Epithelial cell of alveolus of lung (primary cell): ENCODE measurements around the genes TCP10L, DONSON and CRYZL1.

- RAMPAGE, long total RNA = no peak
- RRBS = no CpG with 5 or more reads among the region's 8 CpGs
Observed at GRCh38 chr21:32516451-32517297, 68.6 kb downstream of the TCP10L start.

GRCh38 chr21:32532987-32533935 is 52.1 kb downstream of the TCP10L start:
- RAMPAGE, long total RNA = no peak
- RRBS = no CpG with 5 or more reads among the region's 13 CpGs

DNA sequence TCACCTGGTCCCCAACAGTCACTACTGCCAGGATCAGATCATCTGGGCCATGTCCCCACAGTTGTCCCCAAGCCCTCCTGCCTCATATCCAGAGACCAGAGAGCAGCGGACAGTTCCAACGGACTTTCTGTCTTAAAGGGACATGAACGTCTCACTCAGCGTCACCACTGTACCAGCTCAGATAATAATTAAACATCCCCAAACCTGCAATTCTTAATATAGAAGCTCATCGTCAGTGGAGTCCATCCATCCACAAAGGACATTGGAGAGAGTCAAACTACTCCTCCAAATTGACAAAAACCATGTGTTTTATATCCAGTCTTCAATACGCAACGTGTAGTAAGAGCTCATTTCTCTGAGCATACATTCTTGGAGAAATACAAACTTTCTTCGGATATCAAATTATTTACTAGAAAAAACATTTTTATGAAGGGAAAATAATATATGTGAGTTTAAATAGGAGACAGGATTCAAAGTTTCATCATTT is at the start of gene TCP10L:
TCP10L (minus strand) TSS at position 107 of the 487 bp plus-strand sequence.
- RAMPAGE, long total RNA = no peak
- RRBS = no CpG with 5 or more reads among the region's 8 CpGs

DNA sequence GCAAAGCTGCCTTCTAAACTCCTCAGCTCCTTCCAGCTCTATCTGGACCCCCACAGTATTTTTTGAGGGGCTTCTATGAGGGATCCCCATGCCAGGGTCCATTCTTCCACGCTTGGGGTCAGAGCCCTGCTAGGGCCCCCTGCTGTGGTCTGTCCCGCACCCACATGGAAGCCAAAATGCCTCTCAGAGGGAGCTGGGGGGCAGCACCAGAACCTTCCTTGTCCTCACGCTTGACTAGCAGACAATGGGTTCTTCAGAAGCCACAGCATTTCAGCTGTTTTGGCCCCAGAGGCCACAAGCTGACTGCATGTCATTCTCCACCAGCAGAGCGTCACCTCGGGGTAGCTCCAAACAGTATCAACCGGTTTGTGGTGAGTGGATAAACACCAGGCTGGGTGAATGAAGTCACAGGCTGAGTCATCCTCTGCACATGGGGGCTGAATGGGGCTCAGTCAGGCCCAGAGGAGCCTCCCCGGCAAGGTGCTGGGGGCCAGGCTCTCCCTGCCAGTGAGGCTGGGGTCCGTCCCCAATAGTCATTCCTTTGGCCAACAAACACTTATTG is 8.9 kb downstream of the OLIG1 start:
- RAMPAGE, long total RNA = no peak
- RRBS = no CpG with 5 or more reads among the region's 8 CpGs

- RAMPAGE, long total RNA = no peak
- RRBS = no CpG with 5 or more reads among the region's 6 CpGs
Observed at GRCh38 chr21:33250753-33251355, 15.3 kb upstream of the IL10RB start.

- RAMPAGE, long total RNA = no peak
- RRBS = no CpG with 5 or more reads among the region's 11 CpGs
Observed at GRCh38 chr21:33286746-33287540, 20.8 kb downstream of the IL10RB start.

GRCh38 chr21:33298940-33300184 is 25.4 kb upstream of the IFNAR1 start:
- RAMPAGE, long total RNA = no peak
- RRBS = no CpG with 5 or more reads among the region's 13 CpGs

DNA sequence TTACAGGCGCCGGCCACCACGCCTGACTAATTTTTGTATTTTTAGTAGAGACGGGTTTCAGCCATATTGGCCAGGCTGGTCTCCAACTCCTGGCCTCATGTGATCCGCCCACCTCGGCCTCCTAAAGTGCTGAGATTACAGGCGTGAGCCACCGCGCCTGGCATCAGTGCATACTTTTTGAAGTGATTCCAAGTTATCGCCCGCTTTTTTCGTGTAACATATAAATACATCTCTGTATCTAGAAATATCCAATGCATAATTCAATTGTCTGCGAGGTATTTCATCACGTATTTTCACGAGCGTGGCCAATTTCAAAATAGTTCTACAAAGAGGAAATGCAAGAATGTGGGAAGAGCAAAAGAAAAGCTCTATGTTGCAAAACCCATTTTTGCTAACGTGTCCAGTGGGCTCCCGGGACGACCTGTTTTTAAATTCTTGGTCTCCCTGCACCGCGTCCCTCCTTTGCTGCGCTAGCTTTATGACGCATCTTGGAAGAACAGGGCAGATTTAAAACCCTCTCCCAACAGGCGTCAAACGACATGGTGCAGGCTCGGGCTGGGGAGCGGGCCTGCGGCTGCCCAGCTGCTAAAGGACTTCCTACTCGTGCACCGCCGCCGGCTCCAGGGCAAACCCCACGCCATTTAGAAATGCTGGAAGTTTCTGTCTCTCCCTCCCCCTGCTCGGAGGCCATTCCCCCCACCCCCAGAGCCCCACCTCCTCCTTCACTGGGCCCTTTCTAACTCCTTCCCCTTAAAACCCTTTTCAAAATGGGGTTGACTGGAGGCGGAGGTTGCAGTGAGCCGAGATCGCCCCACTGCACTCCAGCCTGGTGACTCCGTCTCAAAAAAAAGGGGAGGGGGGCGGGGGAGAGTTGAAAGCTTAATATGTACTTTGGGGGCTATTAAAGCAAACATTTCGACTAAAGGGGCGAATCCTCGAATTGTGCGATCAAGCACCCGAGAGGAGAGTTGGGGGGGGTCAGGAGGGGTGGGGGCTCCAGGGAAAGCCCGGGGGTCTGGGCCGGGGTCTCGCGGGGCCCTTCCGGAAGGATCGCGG is 761 bp upstream of the IFNGR2 start:
- RAMPAGE, long total RNA = no peak
- RRBS = 2% methylated on average over 3 of the region's 51 CpGs

- RAMPAGE, long total RNA = no peak
- RRBS = no CpG with 5 or more reads among the region's 7 CpGs
Observed at GRCh38 chr21:33443348-33443774, 36.4 kb downstream of the TMEM50B start.

DNA sequence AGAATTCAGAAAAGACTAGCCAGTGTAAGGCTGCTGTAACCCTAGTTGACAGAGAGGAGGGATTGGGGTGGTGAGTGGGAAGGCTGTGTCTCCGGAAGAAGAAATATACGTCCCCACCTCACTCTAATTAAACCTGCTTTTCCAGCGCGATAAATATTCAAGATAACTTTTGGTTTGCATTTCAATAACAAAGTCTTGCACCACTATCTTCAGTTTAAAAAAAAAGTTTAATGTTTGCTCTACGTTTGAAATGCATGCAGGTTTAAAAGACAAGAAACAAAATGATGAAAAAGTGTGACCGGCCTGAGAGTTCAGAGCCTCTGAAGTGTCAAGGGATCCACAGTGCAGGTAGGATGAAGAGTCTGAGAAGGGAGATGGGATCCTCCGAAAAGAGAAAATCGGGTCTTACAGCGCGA is 1.2 kb downstream of the TMEM50B start:
- RAMPAGE, long total RNA = no peak
- RRBS = no CpG with 5 or more reads among the region's 10 CpGs

DNA sequence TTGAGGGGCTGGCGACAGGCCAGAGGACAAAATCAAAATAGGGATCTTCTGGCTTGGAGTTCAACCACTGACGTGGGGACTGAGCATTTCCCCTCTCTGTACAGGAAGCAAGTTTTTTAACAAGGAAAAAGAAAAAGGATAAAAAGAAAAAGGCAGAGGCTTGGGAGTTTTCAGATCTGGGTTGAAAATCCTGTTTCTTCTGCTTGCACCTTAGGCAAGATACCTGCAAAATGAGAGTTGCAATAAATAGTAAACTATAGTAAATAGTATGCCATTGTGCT is 457 bp upstream of the DNAJC28 start:
- RAMPAGE, long total RNA = no peak
- RRBS = no CpG with 5 or more reads among the region's 2 CpGs

DNA sequence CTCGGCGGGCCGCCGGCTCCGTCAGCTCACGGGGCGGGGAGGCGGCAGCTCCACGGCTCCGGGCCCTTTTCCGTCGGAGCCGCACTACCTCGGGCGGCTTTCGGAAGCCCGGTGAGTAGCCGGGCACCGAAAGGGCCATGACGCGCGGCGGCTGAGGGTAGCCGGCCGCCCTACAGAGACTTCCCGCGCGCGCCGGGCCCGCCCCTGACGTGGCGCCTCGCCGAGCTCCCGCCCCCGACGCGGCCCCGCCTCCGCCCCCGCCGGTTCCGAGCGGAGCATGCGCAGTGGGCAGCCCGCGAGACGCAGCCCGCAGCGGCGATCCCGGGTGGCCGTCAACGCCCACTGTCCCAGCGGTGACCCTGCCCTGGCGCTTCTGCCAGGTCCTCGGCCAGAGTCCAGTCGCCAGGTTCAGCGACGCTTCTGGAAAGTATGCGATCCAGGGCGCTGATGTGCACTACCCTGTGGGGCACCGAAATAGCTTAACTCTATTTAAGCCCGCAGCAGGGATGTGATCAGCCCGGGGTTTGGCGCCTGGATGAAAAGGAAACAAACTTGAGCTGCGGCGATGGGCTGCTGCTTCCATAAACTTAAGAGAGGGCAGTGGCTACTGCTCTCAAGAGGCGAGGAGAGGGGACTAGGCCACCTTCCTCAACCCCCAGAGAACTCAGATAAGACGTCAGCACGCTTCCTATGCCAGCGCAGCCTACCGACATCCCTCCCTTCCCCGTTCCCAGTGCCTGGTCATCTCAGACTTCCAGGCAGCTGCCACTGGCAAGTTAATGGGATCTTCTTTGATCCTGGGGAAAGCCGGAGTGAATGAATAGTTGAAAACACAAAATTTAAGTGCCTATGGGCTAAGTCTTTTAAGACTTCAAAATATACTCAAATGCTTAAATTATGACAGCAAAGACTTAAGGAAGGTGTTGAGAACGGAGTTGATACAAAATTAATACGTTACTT is at the start of gene DONSON:
DONSON (minus strand) TSS at position 182 of the 960 bp plus-strand sequence.
- RAMPAGE, long total RNA = no peak
- RRBS = 1% methylated on average over 48 of the region's 78 CpGs

DNA sequence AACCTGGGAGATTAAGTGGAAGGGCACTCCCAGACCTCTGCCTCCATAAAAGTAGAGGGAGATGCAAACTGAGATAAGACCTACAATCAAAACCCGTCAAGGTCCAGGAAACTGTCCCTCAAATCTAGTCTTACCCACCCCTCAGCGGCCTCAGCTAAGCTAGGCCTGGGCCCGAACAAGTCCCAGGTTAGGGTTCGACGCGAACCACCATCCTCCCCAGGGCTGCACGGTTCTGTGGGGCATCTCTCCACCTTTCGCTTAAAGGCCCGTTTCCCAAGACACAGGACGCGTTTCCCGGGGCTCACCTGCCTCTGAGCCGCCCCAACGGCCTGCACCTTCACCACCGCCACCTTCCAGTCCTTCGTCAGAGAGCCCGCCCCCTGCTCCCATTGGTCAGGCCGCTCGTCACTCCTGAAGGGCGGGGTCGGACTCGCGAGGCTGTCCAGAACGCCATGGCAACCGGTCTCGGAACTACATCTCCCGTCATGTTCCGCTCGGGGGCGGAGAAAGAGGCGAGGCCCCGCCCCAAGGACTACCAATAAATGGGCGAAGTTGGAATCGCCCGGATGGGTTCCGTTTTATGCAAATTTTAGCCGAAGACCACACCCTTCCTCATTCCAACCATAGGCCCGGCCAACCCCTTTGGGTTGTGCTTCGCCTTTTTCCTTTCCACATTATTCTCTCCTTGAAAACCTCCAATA is at the start of gene CRYZL1:
CRYZL1 (minus strand) TSS at position 366 of the 701 bp plus-strand sequence.
- RAMPAGE, long total RNA = no peak
- RRBS = 4% methylated on average over 10 of the region's 39 CpGs

DNA sequence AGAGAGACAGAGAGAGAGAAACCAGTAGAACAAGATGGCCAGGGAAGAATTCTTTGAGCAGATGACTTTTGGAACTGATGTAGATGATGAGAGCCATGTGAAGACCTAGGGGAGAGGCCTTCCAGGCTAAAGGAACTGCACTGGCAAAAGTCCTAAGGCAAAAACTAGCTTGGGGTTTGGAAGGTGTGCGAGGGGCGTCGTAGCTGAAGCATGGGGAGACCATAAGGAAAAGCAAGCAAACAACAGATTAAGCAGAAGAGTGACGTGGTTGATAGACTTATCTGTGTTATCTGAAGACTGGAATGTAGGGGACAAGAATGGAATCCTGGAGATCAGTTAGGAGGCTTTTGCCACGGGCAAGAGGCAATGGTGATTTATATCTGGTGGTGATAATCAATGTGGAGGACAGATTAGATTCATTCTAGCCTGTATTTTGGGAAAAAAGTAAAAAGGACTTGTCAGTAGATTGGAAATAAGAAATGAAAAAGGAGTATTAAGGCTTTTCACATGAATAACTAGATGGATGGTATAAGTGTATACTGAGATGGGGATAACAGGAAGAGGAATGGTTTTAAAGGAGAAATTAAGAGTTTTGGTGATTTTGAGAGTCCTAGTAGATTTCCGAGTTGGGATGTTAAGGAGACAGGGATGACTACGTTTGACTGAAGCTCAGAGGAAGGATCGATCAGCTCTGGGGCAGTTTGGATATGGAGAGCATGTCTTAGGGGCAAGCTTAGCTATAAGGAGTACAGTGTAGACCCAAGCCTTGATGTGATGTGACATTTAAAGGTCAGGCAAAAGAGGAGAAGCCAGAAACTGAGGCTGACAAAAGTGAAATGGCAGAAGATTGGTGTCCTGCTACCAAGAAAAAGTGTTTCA is 97.5 kb downstream of the ITSN1 start:
- RAMPAGE, long total RNA = no peak
- RRBS = no CpG with 5 or more reads among the region's 8 CpGs

GRCh38 chr21:33799155-33800198 is 116.1 kb downstream of the ATP5PO start:
- RAMPAGE, long total RNA = no peak
- RRBS = no CpG with 5 or more reads among the region's 7 CpGs

GRCh38 chr21:33924543-33924789 is 8.9 kb upstream of the ATP5PO start:
- RAMPAGE, long total RNA = no peak
- RRBS = no CpG with 5 or more reads among the region's 3 CpGs

DNA sequence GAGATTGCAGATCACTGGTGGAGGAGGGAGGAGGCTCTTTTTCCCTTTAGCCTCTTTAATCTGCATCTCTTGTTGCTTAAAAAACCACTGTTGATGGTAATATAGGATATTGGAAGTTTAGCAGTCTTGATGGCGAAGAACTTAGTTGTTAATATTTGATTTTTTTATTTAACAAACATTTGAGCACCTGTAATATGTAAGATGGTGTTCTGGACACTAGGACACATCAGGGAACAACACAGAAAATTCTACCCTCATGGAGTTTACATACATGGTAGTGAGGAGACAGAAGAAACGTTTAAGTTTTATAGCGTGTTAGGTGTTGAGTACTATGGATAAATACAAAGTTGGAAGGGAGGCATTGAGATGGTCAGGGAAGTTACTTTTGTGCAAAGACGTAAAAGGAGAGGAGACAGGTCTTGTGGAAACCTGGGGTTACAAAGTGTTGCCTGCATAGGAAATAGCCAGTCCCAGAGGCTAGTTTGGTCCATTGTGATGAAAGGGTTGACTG is 13.9 kb downstream of the MRPS6 start:
- RAMPAGE, long total RNA = no peak
- RRBS = no CpG with 5 or more reads among the region's 4 CpGs

GRCh38 chr21:34128769-34129423 is 55.5 kb downstream of the MRPS6 start:
- RAMPAGE, long total RNA = no peak
- RRBS = no CpG with 5 or more reads among the region's 12 CpGs

GRCh38 chr21:34142131-34142878 is 68.9 kb downstream of the MRPS6 start:
- RAMPAGE, long total RNA = no peak
- RRBS = no CpG with 5 or more reads among the region's 7 CpGs

DNA sequence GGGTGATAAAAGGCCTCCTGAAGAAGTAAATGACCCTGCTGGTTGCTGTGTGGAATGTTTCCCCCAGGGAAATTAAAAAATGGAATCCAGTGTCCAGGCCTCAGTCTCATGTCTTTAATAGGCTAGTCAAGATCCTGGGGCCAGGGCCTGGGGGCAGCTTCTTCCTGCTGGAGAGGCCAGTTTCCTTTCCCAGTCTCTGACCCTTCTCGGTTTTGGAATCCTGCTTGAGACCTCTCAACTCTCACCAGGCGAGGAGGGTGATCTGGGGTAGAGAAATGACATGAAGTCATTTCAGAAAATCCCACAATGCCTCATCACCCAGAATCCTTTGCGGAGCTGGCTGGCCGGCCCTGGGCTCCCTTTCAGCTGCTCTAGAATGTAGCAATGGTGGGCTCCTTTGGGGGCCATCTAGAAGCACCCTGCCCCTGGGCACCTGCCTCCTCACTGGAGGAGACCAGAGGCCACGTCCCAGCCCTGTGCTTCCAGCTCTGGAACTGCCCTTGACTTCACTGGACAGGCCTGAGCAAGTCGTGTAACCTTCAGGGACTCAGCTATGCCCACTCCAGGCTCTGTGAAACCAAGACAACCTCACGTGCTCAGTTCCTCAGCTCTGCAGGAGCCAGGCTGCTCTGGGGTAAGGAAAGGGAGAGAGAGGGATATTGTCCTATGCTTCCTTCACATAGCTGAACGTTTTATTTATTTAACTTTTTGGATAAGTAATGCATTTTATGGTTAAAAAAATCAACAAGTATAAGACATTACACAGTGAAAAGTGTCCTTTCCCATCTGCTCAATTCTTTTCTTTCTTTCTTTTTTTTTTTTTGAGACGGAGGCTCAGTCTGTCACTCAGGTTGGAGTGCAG is 131.5 kb downstream of the MRPS6 start:
- RAMPAGE, long total RNA = no peak
- RRBS = no CpG with 5 or more reads among the region's 9 CpGs